Anterior vena cava (tissue), 1 donor: ENCODE measurements around a stretch of chr12.

GRCh38 chr12:120654622-120655061, 14.2 kb downstream of the CABP1 start:
- PRO-cap, result bidirectional peak, plus-strand start at chr12:120654958, minus-strand start at chr12:120654735

- PRO-cap, result no peak
These were observed 16.5 kb downstream of the ACADS start for GRCh38 chr12:120742092-120742464.

GRCh38 chr12:120904563-120904974, 411 bp upstream of the SPPL3 start:
- PRO-cap, result no peak

DNA sequence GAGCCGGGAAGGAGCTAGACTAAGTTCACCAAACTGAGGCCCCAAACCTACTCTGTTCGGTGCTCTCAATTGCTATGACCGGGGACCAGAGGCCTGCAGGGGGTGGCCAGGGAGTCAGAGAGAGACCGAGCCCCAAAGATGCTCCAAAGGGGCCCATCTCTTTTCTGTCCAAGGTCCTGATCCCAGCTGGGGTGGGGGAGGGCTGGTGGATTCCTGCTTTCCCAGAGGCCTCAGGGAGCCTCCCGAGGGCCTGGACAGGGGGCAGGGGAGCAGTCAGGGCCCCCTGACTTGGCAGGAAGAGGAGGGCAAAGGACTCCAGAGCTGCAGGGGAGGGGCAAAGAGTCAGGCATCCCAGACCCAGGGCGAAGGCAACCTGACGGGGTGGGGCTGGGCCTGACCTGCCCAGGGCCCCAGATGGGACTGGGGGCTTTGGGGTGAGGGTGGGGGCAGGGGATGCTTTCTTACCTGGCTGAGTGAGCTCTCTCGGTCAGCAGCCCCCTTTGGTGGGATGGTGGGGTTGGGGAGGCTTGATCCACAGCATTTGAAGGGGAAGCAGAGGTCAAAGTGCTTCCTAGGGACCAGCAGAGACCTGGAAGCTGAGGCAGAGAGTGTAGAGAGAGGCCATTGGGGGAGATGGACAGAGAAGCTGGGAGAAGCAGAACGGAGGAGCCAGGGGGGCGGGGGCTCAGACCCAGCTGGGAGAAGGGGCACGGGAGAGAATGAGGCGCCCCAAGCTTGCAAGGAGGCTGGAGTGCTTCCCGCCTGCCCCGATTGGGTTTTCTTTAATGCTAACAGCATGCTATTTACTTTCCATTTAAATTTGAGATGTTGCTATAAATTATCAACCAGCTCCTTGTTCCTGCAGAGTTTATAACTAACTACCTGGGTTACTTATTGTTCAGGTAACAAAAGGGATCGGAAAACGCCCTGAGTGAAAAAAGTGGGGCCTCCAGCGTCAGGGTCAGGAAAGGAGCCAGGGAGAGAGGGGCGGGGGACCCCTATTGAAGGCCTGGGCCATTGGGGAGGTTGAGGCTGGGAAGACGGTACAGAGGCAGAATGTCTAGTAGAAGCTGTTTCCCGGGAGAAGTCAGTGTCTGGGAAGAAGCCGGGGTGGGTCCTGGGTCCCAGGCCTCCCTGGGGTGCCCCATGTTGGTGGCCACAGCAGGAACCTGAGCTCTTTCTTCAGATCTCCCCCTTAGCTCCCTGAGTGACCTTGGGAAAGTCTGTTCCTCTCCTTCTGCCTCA, 2.3 kb downstream of the HNF1A start:
- PRO-cap, result no peak

- PRO-cap, result no peak
These were observed 5.7 kb downstream of the OASL start for GRCh38 chr12:121033362-121033773.

GRCh38 chr12:121048414-121048828, 9.4 kb upstream of the OASL start:
- PRO-cap, result no peak

GRCh38 chr12:121138334-121138741, 5.7 kb downstream of the P2RX7 start:
- PRO-cap, result no peak

DNA sequence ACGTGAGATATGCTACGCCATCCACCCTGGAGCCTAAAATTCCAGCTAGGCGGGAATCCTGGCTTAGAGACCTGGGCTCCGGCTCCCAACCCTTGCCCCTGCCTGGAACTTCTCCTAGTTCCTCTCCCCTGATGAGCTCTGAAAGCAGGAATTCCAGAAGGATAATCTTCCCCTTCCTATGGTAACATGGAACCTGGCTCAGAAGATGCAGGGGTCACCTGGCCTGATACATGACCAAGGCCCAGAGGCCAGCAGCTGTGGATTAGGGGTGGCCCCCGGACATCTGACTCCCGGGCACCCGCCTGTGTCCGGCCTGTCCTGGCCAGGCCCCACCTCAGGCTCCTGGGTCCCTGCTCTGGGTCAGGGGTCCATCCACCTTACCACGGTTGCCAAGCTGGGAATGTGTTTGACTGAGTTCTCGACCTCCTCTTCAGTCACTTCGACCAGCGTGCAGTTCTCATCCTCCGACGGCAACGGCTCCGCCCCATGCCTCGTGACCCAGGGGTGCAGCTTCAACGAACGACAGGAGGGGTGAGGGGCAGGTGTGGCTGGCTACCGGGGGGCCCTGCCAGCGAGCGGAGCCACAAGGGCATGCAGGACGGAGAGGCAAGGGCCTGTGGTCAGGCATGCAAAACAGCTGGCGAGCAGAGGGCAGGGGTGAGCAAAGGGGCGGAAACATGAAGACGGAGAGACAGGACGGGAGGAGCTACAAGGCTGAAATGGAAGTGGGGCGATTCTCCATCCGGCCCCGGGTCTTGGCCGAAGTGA, 38.5 kb downstream of the P2RX4 start:
- PRO-cap, result no peak

- PRO-cap, result unidirectional peak, plus-strand start at chr12:121282540
These were observed 14.3 kb downstream of the CAMKK2 start for GRCh38 chr12:121282207-121282637.

DNA sequence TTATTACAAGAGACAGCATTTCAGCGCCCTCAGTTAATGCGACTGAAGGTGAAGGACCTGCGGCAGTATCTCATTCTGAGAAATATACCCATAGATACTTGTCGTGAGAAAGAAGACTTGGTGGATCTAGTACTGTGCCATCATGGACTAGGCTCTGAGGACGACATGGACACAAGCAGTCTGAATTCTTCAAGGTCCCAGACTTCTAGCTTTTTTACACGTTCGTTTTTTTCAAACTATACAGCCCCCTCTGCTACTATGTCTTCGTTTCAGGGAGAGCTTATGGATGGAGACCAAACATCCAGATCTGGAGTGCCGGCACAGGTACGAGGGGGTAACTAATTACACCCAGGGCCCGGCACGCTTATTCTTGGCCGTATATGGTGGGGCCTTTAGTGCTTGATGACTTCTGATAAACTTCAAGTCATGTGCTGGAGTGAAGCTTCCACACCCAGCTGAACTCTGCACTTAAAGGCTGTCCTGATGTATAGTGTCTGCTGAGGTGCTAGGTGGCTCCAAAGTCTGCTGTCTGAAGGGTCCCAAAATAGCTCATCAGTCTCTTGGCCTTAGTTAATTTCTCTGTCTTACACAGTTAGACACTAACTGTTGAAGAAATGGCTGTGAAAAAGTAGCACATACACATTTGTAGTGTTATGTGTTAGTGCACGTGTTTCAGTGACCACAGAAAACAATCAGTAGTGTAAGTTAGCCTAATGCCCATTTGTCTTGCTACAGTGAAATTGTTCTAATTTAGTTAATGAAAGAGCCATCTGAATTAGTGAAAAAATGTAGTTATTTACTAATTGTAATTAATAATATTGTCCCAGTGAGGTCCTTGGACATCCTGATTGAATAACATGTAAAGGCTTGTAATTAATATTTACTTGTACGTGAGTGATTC, 17.9 kb downstream of the RNF34 start:
- PRO-cap, result no peak

DNA sequence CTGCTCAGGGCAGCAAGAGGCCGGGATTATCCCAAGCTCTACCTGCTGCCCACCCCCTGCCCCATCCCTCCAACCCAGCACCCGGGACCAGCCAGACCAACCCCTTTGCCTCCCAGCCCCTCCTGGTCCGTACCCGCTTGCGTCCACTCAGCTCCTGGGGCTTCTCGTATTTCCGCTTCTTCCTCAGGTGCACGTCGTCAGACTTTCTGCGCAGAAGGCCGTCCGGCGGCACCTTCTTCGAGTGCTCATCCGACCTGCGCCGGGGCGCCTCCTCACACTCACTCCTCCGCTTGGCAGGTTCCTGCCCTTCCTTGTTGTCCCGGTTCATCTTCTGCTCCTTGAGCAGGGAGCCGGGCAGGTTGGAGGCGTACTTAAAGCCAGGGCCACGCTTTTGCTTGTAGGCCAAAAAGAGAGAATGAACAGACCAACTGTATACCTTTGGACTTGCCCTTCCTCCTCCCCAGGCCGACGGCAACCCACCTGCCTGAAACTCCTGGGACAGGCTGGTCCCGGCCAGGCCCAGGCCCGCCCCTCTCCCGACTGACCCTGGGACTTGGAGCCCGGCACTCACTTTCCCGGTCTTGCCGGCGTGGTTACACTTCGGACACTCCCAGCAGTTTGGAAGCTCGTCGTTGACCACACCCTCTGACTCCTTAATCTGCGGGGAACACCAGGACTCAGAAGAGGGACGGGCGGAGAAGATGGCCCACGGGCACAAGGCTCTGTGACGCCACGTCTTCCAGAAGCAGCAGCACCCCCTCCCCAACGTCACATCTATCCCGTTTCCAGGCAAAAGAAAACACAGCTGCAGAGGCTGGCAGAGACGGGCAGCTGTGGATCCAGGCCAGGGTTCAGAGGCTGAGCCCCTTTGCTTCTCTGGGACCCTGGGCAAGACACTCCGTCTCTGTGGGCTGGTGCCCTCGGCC, 44.2 kb downstream of the RNF34 start:
- PRO-cap, result unidirectional peak, plus-strand start at position 683 of the sequence

DNA sequence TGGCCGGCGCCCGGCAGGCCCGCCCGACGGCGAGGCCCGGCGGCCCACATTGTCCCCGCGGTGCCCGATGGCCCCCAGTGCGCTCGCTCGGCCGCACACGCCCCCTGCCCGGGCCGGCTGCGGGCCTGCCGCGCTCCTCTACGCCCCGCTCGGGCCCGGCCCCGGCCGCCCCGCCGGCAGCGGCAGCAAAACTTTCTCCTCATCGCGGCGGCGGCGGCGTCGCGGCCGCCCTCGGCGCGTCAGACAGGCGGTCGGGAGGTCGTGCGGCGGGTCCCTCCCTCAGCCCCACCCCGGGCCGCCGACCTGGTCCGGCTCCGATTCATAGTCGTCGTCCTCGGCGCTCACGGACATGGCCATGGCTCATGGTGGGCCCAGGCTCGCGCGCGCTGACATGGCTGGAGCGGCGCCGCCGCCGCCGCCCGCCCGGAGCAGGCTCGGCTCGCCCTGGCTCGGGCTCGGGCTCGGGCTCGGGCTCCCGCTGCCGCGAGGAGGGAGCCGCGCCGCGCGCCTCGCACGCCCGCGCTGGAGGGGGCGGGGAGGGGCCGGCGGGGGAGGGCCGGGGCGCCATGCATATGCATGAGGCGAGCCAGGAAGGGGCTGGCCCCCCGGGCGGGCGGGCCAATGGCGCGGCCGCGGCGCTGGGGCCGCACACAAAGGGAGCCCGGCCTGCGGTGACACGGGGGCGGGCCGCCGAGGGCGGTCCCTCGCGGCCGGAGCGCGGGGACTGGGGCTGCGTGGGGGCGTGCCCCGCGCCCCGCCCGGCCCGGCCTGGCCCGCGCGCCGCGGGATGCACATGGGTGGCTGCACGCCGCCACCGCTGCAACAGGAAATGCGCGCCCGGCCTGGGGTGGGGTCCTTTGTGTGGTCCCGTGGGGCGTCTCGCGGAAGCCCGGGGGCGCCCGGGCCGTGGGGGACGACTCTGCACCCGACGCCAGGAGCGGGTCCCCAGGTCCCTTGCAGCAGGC, 67.2 kb downstream of the RNF34 start:
- PRO-cap, result bidirectional peak, plus-strand start at position 681 of the sequence, minus-strand start at position 524 of the sequence; unidirectional peak, plus-strand start at position 885 of the sequence

- PRO-cap, result no peak
These were observed 64.1 kb downstream of the KDM2B start for GRCh38 chr12:121516832-121517102.

DNA sequence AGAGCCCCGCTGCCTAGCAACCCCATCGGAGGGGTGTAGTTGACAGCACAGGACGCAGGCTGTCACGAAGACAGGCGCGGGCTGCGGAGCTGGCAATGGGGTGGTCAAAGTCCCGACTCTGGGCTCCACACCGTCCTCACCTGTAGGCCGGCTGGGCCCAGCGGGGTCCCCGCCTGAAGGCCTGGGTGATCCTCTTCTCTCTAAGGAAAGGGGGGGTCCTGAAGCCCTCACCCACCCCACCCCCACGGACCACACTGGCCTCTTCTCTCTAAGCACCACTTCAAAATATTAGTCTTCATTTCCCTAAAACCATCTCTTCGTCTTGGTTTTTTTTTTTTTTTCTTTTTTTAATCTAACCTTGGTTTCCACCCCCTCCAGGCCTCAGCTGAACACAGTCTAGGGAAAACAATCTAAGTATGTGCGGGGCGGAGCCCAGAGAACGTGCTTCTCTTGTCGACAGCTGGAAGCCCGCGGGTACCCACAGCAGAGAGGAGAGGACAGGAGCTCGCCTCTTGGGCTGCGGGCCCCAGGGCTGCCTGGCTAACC, 44.4 kb downstream of the KDM2B start:
- PRO-cap, result no peak

GRCh38 chr12:121575897-121576711, 4.7 kb downstream of the KDM2B start:
- PRO-cap, result no peak

DNA sequence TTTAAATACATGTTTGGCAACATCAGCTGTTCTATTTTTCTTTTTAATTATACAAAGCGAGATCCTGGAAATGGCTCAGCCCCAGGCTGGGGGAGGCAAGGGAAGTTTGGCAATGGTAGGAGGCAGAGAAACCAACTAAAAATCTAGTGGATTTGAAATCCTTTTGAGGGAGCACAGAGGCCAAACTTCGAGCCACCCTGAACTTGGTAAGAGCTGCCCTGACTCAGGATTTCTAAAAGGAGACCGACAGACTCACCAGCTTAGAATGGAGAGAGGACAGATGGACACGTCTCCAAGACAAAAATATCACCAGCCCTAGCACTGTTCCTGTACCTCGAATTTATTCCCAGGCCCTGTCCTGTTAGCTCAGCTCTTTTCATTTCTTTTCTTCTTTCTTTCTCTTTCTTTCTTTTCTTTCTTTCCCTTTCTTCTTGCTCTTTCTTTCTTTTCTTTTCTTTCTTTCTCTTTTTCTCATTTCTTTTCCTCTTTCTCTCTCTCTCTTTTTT, 29.7 kb upstream of the KDM2B start:
- PRO-cap, result no peak

DNA sequence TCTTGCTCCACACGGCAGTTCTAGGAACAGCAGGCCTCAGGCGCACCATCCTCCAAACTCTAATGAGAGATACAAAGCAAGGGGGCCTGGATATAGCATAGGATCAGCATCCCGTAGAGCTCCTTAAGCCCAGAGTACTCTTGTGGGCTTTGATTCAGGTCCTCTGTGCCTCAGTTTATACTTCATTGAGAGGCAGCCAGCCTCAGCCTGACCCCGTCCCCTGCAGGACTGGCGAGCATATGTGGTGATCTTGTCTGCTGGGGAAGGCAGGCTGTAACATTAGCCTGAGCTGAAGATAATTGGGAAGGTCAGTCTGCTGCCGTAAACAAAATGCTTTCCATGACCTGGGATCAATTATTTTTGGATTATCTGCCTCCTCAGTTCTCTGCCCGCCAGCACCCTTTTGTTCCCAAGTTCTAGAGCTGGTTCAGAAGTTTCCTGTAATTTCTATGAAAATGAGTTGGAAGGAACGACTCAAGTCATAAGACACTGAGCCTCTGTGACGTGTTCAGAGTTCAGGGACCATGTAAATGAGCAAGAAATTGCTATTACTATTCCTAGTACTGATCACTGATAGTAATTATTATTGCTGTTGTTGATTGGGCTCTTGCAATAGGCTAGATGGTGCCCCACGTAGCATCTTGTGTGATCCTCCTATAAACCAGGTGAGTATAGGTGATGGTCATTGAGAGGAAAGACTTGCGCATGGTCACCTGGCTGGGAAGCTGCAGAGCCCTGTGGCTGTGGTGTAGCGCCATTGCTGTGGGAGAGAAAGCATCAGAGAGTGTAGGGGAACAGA, 38.6 kb downstream of the MORN3 start:
- PRO-cap, result no peak

GRCh38 chr12:121782061-121782629, 11.3 kb downstream of the RHOF start:
- PRO-cap, result no peak

GRCh38 chr12:121785000-121785440, 8.5 kb downstream of the RHOF start:
- PRO-cap, result no peak

DNA sequence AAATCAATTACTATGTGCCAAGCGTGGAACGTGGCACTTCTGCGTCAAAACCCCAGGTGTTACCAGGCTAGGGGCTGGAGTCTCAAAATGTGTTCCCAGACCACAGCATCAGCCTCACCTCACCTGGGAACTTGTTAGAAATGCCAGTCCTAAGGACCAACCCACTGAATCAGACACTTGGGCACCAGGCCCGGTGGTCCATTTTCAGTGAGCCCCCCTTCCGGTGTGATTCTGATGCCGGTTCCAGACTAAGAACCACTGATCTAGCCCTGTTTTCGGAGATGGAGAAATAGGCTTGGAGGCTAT, 5.0 kb upstream of the SETD1B start:
- PRO-cap, result no peak